ENCODE results near the genes FANK1 and EBF3.

- PRO-cap, result no peak
Observed at GRCh38 chr10:125134965-125135522, 107.2 kb upstream of the CTBP2 start.

DNA sequence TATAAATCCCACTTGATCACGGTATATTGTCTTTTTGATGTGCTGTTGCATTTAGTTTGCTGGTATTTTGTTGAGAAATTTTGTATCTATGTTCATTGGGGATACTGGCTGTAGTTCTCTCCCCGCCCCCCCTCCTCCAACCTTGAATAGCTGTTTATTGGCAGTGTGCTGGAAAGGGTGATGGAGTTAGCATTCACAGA is 16.5 kb downstream of the TEX36 start:
- PRO-cap, result no peak

DNA sequence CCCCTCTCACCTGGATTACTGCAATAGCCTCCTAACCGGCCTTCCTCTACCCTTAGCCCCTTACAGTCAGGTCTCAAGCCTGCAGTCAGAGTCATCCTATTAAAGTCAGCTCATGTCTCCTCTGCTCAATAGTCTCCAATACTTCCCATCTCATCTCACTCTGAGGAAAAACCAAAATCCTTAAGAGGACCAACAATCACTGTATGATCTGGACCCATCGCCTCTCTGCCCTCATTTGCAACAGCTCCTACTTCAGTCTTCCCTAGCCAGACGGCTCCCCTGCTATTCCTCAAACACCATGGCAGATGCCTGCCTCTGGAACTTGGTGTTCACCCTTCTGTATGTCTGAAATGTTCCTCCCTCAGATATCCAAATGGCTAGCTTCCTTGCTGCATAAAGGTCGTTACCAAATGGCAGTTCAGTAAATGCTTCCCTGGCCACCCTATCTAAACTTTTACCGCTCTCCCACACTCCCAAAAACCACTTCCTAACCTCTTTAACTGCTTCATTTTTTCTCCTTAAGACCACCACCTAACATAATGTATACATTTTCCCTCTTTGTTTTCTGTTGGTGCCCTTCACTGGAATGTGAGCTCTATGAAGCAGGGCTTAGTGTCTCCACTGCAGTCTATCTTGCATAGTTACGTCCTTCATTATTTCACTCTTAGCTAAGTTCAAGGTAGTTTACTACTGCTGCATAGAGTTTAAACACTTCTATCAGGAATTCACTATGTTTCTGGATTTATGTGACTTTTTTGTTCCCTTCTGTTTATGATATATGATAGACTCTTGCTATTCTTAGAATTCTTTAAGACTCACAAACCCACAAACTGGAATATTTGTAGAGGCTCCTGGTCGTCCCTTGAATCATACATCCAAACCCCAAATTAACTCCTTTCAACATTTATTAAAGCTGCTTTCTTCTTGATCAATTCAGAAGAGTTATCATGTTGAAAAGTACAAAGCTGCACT is 5.0 kb upstream of the DHX32 start:
- PRO-cap, result no peak

GRCh38 chr10:125896373-125897261 is at the start of gene FANK1:
Gene FANK1 (plus strand): TSS chr10:125896564.
- PRO-cap, result bidirectional peak, plus-strand start at chr10:125896589, minus-strand start at chr10:125896495

DNA sequence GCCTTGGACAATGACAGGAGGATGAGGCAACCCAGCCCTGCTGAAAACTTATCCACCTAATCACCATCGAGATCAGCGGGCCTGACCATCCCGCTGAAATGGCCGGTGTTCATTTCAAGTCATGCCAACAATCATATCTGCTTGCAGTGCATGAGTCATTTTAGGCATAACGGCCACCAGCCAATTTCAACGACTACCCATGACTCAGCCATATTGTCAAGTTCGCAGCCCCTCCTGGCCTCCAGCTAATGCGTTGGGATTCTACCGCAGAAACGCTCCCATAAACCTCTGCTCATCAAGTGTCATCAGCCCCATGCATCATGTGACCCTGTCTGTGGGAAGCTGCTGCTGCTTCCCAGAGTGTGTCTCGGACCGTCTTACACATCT is 189.0 kb downstream of the ADAM12 start:
- PRO-cap, result bidirectional peak, plus-strand start at position 335 of the sequence, minus-strand start at position 274 of the sequence

DNA sequence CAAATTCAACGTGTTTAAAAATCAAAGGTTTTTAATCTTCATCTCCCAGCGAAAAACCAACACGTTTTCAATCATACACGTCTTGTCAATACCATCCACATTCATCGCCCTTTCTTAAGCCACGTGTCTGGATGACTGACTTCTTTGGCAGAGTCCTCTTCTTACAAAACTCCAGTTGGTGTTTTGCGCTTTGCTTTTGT is 49.1 kb downstream of the ADAM12 start:
- PRO-cap, result no peak

DNA sequence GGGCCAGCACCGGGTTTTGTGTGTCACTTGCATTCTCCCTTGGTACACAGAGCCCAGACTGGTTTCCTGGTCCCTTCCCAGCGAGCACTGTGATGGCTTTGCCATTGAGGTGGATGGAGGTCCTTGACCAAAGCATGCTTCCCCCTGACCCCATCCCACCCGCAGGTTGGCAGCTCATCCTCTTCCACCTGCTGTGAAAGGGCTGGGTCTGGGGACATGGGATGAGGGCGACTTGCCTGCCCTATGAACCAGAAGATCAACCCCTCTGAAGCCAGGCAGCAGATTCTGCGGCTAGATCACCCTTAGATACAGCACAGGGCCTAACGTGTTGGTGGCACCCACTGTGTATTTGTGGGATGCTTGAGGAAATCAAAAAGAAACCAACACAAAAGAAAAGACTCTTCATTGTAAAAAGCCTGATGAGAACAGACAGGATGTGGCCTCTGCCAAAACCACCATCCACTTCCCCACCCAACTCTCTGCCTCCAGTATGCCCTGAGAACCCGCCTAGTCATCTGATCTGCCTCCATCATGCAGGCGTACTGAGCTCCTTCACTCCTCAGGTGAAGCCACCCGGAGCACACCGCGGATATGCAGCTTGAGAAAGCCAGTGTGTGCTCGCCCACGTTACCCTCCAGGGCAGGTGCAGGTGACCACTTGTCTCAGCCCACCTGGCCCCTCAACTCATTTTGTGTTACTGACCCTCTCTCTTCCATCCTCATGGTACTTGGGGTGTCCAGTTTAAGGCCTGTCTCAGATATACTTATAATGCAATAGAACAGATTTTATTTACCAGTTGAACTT is 97.2 kb upstream of the INSYN2A start:
- PRO-cap, result no peak

DNA sequence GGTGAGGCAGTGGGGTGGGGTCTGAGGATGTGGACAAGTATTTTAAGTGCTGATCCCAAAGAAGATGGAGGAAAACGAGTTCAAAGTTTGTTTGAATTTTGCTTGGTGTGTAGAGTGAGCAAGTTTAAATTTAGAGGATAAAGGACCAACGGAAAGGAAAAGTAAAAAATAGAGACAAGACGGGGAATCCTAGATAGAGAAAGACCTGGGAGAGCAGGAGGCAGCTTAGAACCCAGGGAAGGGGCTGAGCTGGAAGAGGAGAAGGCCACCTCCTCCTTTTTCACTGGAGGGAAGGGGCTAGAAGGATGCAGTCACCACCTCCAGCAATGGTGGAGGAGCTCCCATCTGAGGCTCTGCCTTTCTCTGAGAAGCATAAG is 16.3 kb downstream of the FOXI2 start:
- PRO-cap, result no peak

DNA sequence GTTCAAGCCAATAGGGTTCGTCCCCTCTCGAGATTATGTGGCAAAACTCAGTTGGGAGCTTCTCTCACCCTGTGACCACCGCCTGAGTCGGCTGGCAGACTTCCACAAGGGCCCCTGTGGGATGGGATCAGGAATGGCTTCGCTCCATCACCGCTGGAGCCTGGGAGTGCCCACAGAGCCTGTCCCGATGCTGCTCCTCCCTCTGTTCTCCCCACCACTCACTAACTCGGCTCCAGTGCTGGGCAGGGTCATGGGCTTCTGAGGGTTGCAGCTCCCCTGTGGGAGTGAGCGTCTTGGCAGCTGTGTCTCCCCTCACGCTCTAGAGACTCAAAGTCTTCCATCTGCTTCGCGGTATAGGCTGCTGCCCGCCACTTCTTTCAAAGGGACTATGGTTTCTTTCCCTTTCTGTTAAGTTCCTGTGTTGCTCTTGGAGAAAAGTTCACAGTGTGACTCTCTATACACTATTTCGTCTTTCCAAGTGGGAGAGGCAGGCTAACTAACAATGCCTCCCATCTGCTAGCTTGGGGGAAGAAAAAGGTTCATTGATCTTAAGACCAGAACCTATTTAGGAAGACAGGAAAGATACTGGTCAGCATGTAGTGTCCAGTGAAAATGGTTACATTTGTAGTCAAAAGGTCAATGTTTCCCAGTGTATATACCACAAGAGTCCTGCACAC is 20.2 kb downstream of the CLRN3 start:
- PRO-cap, result no peak

DNA sequence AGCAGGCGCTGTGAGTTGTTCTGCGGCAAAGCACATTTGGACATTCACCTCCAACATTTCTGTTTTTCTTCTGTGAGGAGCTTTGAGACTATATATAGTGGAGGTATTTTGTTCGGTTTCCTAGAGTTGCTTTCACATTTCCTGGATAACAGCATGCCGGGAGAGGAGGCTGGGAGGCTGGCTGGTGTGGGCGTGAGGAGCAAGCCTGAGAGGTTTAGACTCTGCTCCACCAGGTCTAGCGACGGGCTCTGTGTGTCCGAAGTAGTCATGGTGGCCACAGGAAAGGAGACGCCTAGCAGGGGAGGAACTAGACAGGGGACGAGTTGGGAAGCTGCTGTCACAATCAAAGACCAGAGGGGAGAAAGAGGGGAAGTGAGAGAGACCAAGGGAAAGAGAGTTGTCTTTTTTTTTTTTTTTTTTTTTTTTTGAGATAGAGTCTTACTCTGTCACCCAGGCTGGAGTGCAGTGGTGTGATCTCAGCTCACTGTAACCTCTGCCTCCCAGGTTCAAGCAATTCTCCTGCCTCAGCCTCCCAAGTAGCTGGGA is 19.6 kb downstream of the PTPRE start:
- PRO-cap, result no peak

GRCh38 chr10:128054275-128054851 is 71.9 kb downstream of the MKI67 start:
- PRO-cap, result no peak

- PRO-cap, result no peak
Observed at GRCh38 chr10:128065177-128065482, 61.1 kb downstream of the MKI67 start.

DNA sequence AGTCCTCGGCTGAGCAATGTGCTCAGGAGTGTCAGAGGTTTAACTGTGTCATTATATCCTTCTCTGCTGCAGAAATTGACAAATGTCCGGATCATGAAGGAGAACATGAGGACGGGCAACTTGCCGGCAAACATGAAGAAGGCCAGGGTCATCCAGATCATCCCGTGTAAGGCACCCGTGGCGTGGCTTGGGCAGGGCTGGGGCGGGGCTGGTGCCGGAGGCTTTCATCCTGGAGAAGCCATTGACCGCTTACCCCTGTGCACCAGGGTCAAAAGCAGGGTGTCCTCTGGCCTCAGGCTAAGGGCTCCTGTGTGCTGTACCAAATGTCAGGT is 55.5 kb downstream of the MKI67 start:
- PRO-cap, result no peak

GRCh38 chr10:128084231-128085198 is 41.7 kb downstream of the MKI67 start:
- PRO-cap, result no peak

DNA sequence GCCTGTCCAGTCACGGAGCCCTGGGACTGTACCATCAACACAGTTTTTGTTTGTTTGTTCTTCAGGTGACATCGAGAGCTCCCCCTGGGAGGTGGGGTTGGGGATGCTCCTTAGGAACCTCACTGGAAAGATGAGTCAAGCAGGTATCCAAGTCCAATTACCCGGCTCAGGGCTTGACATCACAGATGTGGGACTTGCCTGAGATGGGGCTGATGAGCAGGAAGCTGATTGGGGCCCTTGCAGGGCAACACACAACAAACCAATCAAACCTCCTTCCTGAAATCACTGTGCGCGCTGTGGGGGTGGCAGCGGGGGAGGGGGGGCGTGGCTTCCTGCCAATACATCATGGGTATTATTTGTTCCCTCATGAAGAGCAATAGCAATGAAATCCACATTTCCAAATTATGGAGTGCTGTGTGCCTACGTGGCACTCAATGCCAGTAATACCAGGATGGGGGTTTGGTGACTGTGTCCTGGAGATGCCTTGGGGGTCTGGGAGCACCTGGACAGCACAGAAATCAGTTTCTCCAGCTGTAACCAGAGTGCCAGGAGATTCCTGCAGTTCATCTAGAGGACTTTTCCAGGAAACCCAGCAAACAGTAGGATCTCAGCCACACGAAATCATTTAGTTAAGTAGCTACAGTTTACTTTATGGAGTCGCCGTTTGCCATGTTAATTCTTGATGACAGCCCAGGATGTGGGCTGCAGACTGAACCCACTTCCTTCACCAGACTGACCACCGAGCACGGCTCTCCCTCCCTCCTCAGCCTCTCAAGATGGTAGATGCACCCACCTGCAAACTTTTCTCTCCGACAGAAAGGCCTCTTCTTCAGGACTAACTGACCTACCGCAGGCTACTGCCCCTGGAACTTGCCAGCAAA is 30.6 kb downstream of the MKI67 start:
- PRO-cap, result no peak

- PRO-cap, result no peak
Observed at GRCh38 chr10:128156913-128157506, 30.8 kb upstream of the MKI67 start.

GRCh38 chr10:129161014-129161213 is 306.1 kb upstream of the MGMT start:
- PRO-cap, result no peak

DNA sequence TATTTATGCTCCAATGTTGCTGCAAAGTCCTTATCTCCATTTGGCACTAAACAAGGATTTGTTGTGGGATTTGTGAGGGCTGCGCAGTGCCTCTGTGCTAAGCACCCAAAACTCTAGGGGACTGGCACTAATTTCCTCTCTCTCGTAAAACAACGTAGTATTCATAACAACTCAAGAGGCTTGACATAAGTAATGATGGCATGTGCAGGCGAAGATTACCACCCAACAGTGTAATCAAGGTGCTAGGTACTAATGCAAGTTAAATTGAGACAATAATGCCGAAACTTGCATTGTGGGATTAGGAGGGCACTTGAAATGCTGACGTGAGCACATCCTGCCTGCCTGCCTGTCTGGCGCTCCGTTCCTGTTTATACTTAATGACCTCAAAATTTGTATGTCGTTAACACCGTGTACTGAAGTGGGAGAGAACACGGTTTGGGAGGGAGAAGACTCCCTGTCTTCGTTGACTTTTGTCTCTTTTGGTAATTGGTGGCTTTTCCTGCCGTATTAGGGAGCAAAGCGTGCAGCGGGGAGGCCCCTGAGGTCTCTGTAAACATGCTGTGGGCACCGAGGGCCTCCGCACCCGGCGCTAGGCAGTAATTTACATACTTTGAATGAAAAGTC is 139.0 kb downstream of the MGMT start:
- PRO-cap, result no peak

- PRO-cap, result no peak
Observed at GRCh38 chr10:129961089-129961618, 2.9 kb downstream of the EBF3 start.

- PRO-cap, result no peak
Observed at GRCh38 chr10:129964001-129964634, at the start of gene EBF3. Gene EBF3 (minus strand): TSS chr10:129964274.